Subcutaneous preadipocyte (primary cell): Measurements from ENCODE around the gene PRPS2.

DNA sequence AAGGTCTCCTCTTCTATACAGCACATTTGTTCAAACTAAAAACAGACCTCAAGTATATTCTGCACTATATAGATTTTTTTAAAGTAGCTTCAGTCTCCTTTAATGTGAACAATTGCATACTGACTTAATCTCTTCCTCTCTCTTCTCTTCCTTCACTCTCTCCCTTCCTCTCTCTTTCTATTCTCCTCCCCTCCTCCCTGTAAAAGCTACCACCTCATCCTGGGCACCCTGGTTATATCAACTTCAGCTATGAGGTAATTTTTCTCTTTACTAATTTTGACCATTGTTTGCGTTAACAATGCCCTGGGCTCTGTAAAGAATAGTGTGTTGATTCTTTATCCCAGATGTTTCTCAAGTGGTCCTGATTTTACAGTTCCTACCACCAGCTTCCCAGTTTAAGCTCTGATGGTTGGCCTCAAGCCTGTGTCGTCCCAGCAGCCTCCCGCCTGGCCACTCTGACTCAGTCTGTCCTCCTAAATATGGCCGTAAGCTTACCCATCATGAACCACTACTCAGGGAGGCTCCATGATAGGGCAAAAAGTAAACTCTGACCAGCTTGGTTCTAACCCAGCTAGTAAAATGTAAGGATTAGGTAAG, 3.5 kb downstream of the AMELX start:
- CAGE, long polyA plus RNA = no peak

GRCh38 chrX:11309160-11309548, 15.9 kb downstream of the AMELX start:
- CAGE, long polyA plus RNA = no peak

DNA sequence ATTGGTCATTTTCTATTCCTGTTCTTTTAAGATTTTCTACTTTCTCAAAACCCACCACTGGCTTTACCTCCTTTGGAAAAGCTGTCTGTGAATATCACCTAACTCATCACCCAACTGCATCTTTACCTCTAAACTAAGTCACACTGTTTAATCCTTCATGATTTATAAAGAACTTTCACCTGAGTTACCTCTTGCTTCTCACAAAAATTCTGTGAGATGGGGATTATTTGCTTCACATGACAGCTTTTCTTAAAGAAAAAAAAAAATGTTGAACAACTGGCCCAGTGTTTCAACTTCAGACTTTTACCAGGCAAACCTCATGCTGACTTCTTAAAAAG, 71.6 kb upstream of the PRPS2 start:
- CAGE, long polyA plus RNA = no peak

- CAGE, long polyA plus RNA = start-site peak on the plus strand at chrX:12791385-12791414, 152 and 45 reads in 2 replicates
These were observed at the start of gene PRPS2 for GRCh38 chrX:12790814-12791616. Gene PRPS2 (plus strand): TSS chrX:12791412.

GRCh38 chrX:12823101-12823676, 32.0 kb downstream of the PRPS2 start:
- CAGE, long polyA plus RNA = no peak

- CAGE, long polyA plus RNA = no peak
These were observed 4.2 kb upstream of the TMSB4X start for GRCh38 chrX:12970571-12971295.

GRCh38 chrX:13734966-13735548, 509 bp downstream of the OFD1 start:
- CAGE, long polyA plus RNA = no peak

GRCh38 chrX:13752812-13753563, 18.4 kb downstream of the OFD1 start:
- CAGE, long polyA plus RNA = no peak

GRCh38 chrX:13888243-13888771, 71.4 kb upstream of the GPM6B start:
- CAGE, long polyA plus RNA = no peak

GRCh38 chrX:14026091-14026663, 3.5 kb downstream of the GEMIN8 start:
- CAGE, long polyA plus RNA = no peak

- CAGE, long polyA plus RNA = no peak
These were observed 12.9 kb downstream of the MOSPD2 start for GRCh38 chrX:14886018-14886610.

DNA sequence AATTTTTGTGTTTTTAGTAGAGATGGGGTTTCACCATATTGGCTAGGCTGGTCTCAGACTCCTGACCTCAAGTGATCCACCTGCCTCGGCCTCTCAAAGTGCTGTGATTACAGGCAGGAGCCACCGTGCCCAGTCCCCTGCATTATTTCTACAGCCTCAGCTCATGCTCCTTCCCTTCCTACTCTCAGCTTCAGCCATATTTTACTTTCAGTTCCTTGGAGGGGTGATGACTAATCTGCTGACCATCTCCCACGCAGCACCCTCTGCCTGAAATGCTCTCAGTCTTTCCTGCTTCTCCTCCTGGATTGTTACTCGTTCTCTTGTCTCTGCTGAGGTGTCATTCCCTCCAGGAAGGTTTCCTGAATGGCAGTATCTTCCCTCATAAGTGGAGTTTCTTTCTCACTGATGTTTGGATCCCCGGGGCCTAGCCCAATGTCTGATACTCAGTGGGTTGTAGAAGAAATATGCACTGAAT, 63.3 kb downstream of the MOSPD2 start:
- CAGE, long polyA plus RNA = no peak

- CAGE, long polyA plus RNA = no peak
These were observed 701 bp upstream of the PIGA start for GRCh38 chrX:15335963-15336485.

DNA sequence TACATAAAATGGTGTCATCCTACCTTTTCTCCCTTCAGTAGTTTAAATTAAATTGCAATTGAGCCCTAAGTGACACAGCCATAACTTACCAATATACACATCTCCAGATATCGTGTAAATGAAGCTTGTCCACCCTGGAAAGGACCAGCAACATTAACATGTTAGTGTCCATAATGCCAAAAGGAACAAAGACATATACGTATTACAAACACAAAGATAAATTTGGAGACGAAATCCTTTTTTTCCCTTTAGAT, 23.1 kb upstream of the VEGFD start:
- CAGE, long polyA plus RNA = no peak

GRCh38 chrX:15803412-15804074, 13.3 kb downstream of the ZRSR2 start:
- CAGE, long polyA plus RNA = no peak

GRCh38 chrX:16726343-16726675, 6.9 kb downstream of the SYAP1 start:
- CAGE, long polyA plus RNA = no peak

- CAGE, long polyA plus RNA = no peak
These were observed 26.9 kb downstream of the RBBP7 start for GRCh38 chrX:16842964-16843878.

DNA sequence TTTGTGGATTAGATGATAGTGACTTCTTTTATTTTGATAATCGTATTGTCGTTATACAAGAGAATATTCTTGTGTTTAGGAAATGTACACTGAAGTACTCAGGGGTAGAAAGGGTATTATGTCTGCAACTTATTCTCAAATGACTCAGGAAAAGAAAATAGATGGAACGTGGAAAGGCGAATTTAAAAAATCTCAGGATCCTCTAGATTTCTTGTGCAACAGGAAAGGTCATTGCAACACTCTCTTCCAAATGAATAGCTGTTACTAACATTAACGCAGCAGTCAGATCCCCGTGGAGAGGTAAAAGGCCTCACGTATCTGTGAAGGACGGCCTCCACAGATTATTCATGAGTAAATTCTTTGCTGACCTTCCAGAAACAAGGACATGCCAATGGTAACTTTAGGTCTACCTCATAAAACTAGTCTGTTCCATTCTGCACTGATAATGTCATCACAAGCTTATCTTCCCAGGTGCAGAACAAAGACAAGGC, 16.2 kb upstream of the REPS2 start:
- CAGE, long polyA plus RNA = no peak

- CAGE, long polyA plus RNA = no peak
These were observed 162.6 kb downstream of the REPS2 start for GRCh38 chrX:17109098-17109494.

- CAGE, long polyA plus RNA = no peak
These were observed 168.9 kb downstream of the REPS2 start for GRCh38 chrX:17115372-17115752.